ENCODE data around the gene MRPL18.

DNA sequence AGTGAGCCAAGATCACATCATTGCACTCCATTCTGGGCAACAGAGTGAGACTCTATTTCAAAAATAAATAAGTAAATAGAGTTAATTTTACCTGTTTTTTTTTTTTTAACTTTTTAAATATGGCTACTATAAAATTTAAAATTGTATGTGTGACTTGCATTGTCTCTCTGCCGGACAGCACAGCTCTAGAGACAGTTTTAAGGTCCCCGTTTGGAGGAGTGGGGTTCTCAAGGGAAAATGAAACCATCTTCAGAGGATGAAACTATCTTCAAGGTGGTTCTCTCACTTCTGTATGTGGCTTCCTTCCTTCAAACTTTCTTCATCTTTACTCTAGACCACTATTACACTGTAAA is 67.3 kb downstream of the SYTL3 start:
- PRO-cap = no peak

- PRO-cap = no peak
These were observed 48.7 kb downstream of the EZR start for GRCh38 chr6:158770153-158771129.

- PRO-cap = no peak
These were observed 45.1 kb downstream of the EZR start for GRCh38 chr6:158774038-158774463.

GRCh38 chr6:158780679-158781041 is 38.5 kb downstream of the EZR start:
- PRO-cap = no peak

DNA sequence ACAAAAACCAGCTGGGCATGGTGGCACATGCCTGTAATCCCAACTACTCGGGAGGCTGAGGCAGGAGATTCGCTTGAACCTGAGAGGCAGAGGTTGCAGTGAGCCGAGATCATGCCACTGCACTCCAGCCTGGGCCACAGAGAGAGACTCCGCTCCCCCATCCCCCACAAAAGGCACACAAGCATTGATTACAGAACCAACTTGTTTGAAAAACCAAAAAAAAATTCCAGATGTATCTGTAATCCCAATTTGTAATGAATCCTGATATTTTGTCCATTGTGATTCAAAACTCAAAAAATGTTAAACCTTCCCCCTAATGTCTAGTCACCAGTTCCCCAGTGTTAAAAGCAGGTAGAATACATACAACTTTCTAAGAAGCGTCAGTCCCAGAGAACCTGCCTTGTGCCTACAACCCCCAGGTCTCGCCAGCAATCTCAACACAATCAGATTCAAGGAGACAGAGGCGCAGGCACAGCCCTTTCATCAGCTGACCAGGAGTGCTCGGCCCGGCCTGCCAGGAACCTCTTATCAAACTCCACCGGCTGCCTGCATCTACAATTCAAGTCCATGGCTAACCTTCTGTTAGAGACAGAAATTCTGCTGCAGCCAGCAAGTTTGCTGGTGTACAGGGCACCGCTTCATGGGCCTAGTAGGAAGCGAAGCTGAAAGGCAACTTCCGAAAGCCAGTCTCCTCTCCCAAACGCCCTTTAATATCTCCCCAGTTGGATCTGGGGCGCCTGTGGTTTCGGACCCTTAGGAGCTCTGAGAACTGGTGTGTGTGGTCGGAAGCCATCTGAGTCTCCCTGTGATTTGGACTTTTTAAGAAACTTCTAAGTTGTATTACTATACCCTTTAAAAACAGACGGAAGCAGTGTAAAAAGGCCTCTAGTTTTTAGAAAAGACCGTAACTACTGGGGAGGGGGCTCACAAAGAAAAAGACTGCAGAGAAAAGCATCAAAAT is 2.0 kb downstream of the EZR start:
- PRO-cap = bidirectional peak, plus-strand start at position 446 of the sequence, minus-strand start at position 436 of the sequence

DNA sequence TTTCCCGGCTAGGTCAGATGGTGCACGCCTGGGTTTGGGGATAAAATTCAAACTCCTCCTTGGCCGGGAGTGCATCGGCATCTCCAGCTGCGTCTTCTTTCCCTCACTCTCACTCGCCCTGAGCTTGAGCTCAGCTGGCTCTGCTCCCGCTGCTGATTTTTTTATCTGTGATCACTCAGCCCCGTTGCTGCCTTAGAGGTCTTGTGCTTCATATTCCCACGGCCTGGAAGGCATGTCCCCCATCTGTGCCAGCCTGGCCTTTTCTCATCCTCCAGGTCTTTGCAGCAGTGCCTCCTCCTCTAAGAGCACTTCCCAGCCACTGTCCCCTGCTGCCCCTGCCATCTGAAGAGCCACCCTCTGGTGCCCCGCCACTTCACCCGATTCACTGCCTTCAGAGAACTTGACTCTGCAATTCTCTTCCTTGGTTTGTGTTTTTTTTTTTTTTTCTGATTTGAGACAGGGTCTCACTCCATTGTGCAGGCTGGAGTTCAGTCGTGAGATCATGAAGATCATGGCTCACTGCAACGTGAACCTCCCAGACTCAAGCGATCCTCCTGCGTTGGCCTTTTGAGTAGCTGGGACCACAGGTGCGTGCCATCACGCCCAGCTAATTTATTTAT is 7.0 kb upstream of the EZR start:
- PRO-cap = no peak

DNA sequence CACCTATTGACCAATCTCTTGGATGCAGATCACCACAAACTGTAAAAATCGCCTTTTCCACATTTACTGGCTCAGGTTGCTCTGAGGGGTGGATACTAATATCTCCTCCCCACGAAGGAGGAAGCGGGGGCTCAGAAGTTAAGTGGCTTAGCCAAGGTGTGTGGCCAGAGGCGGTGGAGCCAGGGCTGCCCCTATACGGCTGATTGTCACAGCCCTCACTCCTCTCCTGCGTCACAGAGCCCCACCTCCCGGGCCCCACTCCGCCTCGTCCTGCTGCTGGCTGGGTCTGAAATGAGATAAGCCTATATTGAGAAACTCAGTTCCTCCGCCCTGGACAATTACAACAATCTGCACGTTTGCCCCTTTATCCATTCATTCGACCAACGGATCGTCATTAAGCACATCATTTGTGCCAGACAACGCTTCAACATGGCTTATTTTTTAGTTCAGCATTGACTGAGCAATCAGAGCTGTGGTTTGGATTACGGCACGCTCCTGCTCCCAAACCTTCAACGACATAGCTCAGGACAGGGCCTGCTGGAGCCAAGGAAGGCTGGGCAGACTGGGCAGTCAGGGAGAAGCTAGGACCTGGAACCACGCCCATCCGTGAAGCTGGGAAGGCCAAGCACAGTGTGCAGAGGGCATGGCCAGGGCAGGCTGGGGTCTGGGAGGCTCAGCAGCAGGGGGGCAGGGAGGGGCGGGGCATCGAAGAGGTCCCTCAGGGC is 16.5 kb upstream of the EZR start:
- PRO-cap = no peak

DNA sequence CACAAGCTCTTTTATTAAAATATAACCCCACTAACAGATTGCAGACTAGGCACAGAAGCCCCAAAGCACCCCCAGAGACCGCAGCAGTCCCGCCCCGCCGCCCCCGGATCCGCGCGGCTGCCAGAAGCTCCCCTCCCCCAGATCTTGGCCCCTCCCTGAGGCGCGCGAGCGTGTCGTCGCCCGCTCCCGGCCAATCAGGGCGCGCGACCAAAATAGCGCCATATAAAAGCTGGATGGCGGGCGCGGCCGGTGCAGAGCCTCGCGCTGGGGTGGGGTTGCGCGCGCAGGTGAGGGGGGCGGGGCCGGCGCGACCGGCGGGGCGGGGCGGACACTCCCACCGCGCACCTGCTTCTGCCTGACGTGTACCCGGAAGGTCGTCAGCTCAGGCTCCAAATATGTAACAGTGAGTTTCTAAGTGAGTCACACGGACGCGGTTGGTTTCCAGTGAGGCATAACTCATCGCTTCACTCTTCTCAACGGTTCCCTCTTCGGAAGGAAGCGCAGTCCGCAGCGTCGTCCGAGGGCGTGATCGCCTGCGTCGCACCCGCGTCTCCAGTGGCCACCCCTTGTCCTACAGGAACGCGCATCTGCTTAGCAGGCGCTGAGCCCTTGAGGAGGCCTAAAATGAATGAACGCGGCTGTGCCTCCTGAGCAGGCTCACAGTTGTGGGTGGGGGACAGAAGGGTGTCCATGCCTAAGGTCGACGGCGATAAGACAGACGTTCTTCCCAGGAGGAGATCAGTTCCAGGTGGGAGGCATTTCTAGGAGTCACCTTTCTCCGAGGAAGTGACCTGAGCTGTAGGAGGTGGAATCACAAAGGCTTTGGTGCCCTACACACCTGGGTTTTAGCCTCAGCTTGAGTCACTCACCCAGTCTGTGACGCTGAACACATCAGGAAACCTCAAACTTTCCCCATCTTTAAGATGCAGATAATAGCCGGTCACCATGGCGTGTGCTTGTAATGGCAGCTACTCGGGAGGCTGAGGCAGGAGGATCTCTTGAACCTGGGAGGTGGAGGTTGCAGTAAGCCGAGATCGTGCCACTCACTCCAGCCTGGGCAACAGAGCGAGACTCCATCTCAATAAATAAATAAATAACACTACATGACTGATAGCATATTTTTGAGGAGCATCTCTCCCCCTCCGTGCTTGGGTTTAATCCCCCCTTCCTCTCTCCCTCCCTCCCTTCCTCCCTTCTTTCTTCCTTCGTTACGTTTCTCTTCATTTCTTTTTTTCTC is 50.8 kb upstream of the EZR start:
- PRO-cap = bidirectional peak, plus-strand start at position 221 of the sequence, minus-strand start at position 119 of the sequence; bidirectional peak, plus-strand start at position 423 of the sequence, minus-strand start at position 557 of the sequence

DNA sequence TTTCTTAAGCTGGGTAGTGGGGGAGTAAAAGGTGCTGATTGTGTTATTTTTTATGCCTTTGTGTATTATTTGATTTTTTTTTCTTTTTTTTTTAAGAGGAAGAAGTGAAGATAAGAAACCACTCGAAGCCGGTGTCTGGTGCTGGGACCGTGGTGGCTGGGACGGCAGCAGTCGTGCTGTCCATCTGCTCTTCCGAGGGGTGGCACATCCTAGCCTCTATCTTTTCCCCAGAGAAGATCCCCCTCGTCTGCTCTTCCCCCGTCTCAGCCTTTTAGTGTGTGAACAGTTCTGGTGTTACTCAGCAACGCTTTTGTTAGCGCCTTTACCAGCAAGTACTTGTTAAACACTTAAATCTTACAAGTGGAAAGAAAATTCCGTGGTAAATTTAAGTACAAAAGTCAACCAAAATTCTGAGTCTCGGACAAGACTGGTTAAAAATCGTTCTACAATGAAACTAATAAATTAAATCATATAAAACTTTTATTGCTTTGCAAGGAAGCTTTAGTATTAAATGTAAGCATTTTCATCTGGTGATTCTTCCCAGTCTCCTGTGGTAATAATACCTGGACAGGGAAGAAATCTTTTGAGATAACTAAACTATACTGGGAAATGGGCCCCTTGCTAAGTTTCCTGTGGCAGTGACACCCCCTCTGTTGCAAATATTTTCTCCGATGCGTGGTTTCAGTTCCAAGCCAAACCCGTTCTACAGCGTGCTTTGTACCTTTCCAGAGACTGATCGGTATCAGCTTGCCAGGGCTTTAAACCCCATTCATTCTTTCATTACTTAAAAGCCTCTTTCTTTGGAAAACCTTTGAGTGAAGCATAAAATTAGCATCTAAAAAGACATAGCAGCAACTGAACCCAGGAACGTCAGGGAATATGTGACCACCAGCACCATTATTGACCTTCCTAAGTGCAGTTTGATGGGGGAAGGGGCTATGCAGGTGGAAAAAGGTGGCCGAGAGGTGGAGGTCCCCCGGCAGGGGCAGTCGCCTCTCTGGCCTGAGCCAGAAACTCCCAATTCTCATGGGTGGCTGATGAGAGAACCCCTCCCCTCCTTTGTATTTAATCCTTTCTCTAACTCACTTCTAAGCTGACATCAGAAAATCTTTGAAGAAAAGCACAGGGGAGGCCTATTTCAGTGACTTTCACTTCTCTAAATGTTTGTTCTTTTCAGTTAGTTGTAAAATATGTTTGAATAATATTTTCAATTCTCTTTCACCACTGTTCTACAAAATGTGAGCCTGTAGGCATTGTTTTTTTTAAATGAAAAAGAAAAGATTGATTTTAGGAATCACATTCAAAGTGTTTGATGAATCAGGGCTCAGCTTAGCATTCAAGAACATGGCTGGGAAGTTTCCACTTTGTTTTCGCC is 89.6 kb downstream of the RSPH3 start:
- PRO-cap = no peak

DNA sequence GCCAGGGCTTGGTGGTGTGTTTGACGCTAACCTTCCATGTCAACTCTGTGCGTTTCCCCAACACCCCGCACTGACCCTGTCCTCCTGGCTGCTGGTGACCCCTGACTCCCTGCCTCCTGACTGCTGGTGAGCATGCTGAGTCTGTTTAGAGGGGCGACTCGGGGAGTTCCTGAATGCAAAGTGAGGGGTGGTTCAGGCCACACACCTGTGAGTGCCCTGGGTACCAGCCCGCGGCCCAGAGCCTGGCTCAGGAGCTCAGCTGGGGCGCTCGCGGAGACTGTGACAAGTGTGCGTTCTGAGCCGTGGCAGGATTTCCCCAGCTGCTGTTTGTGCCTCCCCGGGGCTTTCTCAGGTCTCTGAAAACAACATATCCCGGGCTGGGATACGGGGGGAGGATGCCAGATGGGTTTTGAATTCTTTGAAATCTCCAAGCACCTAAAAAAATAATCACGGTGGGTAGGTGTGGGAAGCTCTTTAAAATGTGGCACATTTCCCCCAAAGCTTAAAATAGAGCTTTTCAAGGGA is 49.6 kb upstream of the TAGAP start:
- PRO-cap = no peak

DNA sequence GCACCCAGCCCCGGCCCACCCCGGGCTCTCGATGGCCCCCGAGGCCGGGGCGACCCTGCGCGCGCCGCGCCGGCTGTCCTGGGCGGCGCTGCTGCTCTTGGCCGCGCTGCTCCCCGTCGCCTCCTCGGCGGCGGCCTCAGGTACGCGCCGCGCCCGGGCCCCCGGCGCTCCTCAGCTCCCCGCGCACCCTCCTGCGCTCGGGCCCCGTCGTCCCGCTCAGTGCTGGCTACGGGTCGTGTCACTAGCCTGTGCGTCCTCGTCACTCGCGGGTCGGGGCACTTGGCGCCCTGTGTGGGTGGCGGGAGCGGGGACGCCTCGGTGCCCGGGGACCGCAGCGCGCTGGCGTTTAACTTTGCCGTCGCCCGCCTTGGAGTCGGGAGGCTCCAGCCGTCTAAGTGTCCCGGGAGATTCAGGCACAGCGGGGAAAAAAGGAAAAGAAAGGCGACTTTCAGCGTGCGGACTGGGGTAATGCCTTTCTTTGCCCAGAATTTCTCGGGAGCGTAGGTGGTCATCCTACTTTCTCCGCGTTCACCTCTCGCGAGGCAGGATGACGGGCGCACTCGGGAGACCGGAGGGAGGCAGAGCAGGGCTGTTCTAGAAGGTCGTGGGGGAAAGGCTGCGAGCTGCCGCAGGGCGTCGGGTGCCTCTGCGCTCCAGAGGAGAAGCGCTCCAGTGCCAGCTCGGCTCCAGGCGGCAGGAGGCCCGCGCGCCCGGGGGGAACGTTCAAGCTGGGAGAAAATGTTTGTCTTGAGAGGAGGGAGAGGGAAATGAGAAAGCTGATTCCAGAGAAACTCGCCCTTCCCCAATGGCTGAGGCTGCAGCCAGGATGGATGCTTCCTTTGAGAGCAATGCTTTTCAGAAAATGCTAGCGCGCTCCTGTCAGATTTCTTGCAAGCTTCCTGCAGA is 619 bp downstream of the FNDC1 start:
- PRO-cap = bidirectional peak, plus-strand start at position 581 of the sequence, minus-strand start at position 546 of the sequence

DNA sequence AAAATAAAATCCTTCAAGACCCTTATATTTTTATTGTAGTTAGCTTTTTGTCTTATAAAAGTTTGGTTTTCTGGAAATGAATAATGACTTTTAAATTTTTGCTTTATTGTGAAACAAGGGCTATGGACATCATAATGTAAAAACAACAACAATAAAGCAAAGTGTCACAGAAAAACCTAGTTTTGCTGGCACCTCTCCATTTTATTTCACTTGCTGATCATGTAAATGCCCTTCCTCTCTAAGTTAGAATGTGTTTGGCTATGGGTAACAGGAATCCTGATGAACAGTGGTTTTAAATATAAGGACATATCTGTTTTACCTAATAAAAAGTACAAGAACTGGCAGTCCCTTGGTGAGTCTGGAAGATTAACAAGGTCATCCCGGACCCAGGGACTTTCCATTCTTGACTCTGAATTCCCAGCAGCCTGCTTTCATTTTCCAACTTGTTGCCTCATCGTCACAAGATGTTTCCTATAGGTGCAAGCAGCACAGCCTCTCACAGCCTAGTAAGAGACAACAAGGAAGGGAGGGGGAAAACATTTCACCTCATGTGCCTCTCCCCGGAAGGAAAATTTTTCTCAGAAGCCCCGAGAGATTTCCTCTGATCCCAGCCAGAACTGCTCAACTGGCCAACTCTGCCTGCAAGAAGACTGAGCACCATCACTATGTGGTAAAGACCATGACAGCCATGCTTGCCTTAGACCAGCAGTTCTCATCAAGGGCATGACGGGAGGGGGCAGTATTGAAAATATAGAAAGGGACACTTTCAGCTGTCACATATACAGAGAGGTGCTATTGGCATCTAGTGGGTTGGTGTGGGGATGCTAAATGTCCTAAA is 11.2 kb upstream of the WTAP start:
- PRO-cap = no peak

DNA sequence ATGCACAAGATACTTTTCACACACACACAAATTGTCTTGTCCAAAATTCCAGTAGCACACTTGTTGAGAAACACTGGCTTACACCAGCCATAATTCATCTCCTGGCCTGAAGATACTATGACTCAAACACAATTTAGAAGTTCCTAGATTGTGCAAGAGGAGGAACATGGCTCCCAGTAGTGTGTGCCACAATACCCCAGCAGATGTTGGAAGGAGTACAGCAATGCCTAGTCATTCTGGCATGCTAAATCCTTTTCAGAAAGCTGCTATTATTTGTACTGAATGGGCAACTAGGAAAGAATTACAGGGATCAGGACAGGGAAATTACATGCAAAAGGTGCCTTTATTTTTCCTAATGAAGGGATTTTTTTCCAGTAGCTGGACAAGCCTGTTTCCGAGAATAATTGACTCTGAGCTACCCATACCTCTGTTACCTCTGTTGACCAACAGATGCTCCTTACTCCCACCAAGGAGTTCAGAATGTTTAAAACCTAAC is 10.5 kb upstream of the WTAP start:
- PRO-cap = no peak

DNA sequence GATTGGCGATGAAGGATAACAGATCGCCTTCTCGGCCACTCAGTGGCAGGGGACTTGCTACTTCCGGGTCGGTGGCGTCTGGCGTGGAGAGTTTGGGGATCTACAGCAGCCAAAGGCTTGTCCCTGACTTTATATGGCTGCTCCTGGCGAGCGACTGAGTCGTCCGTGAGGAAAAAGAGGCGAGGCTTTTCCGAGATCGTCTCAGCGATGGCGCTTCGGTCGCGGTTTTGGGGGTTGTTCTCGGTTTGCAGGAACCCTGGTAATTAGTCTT is at the start of gene MRPL18:
MRPL18 (plus strand) TSS at position 87 of the 271 bp plus-strand sequence.
- PRO-cap = bidirectional peak, plus-strand start at position 143 of the sequence, minus-strand start outside the sequence

- PRO-cap = no peak
These were observed 36.5 kb downstream of the PNLDC1 start for GRCh38 chr6:159836318-159837168.

GRCh38 chr6:160038417-160038719 is 69.5 kb downstream of the IGF2R start:
- PRO-cap = no peak

GRCh38 chr6:160041332-160041945 is 72.6 kb downstream of the IGF2R start:
- PRO-cap = no peak

DNA sequence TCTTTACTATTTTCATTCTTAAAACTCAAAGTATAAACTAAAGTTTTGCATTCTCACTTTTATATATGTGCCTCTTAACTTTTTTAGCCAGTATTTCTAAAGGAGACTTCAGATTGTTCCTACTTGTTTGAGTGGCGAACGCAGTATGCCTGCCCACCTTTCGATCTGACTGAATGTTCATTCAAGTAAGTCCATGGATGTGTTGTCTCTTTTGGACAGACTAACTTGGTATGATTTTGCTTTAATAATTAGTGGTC is 57.0 kb upstream of the SLC22A1 start:
- PRO-cap = no peak

DNA sequence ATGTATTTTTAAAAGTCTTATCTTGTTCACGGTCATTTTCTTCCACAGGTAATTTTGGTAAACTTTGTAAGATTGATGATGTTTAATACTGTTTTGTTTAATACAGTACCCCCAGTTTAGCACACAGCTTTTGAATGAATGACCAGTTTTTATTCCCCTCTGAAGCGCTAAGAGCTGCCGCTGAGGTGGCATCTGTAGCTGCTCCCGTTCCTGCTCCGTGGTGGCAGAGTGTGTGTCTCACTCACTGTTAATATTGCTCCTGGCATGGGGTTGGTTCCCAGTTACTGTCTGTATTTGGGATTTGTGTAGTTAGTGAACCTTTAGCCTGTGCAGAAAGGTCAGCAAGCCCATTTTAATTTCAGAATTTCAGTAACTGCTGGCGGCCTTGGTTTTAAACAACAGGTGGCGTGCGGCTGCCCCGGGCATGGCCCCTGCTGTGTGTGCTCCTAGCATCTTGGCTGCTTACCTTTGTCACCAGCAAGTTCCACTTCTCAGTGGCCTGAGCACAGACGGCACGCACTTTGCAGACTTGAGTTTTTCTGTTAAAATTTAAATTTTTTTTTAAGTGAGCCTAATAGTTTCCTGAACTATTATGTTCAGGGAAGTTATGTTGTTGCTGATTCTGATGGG is 54.1 kb upstream of the SLC22A1 start:
- PRO-cap = no peak

GRCh38 chr6:160090715-160091156 is 30.9 kb upstream of the SLC22A1 start:
- PRO-cap = no peak

All from neuron (in vitro differentiated cells).